Cardiac atrium fibroblast (primary cell): ENCODE data around the genes OR2D2, OVCH2, RIC3 and SCUBE2.

GRCh38 chr11:6892281-6892883, at the start of gene OR2D2:
OR2D2 (minus strand) TSS chr11:6892500.
- RAMPAGE, long total RNA: no peak

DNA sequence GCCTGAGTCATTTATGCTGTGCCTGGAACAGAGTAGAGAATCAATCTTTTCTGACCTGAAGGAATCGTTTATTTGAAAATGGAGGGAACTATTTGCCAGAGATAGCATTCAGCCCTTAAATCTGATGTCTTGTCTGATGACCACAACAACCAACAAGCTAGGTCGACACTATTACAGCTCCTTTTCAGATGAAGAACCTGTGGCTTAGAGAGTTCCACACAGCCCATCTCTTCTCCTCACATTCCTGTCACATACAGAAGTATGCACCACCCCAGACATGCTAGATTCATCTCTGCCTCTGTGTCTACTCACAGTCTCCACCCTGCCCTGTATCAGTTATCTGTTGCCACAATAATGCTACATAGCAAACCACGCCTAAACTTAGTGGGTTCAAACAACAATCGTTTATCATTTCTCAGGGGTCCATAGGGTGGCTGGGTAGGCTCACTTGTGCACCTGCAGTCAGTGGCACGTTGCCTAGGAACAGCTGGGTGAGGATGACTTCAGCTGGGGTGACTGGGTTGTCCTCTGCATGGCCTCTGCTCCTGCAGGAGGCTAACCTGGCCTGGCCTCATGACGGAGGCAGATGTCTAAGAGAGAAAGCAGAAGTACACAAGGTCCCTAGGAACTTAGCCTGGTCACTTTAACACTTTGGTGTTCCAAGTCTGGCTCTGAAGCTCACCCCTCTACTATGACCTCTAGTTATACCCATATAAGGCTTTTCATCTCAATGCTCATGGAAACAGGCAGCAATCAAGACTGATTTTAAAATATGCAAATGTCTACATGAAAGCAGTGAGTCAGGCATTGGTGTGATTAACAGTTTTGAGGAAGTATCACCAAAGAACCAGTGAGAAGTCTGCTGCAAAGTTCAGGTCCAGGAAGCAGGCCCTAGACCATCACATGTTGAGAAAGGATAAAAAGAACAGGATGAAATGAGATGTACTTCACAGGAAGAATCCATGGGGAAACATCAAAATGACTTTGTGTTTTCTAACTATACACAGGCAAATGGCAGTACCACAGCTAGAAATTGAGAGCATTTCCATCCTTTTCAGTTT, 10.7 kb downstream of the OLFML1 start:
- RAMPAGE, long total RNA: no peak

DNA sequence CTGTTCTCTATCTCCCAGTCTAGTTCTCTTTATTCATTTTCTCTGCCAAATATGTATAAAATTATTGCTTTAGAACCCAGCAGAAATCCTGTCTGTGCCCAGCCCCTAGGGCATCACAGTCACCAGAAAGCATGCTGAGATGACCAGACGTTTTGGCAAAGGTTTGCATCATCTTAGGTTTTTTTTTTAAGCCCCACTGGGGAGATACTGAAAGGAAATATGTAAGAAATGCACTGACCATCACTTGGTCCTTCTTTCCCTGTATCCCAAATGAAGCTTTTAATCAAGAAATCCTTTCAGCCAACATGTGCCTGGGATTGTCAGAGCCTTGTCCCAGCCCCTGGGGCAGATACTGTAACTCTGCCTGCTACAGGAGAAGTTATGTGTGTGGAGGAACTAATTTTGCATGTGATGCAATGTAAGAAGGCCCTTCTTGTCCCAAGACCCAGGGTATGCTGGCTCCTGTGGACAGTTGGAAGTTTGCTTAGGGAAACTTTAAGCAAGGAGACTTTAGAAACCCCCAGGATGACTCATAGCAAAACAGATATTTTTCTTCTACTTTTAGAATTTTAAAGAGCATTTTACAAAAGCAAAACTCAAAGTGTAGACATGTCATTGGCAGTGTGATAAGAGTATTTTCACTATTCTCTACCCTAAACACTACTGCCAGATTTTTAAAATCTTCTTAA, 65.6 kb downstream of the PPFIBP2 start:
- RAMPAGE, long total RNA: no peak

- RAMPAGE, long total RNA: no peak
These were observed 68.8 kb downstream of the PPFIBP2 start for GRCh38 chr11:7582177-7583357.

DNA sequence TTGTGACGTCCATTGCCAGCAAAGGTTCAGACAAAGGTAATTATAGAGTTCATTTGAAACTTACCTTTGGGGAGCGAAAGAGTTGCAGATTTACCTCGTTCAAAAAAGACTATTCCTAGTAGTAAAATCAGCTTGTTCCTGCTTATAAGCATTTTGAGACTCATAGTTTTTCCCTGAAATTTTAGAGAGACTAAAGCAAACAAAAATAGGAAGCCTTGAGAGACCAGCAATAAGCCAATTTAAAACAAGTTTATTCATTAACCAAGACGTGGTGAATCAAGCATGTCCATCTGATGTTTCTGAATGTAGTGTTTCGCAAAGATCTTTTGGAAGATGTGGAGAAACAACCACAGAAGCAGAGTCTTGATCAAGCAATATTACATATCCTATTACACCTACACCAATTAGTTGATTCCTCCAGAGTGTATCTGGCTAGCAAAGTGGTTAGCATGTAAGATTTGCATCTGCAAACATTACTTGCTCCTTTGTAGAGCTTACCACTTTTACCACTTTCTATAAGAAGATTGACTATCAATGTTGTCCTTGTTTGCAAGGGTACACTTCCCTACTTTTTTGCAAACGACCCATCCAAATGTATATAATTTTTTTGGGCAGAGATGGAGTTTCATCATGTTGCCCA, at the start of gene OVCH2:
Gene OVCH2 (minus strand): TSS at position 235 of the 640 bp plus-strand sequence.
- RAMPAGE, long total RNA: no peak

DNA sequence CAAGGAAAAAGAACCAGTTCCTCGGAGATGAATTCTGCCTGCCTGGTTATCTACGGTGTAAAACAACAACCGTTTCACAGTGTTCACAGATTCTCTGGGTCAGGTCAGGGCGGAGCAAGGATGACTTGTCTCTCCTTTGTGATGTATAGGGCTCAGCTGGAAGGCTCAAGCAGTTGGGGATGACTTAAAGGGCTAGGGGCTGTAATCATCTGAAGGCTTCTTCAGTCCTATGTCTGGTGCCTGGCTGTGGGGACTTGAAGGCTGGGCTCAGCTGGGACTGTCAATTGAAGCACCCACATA, 29.2 kb downstream of the EIF3F start:
- RAMPAGE, long total RNA: no peak

- RAMPAGE, long total RNA: no peak
These were observed at the start of gene RIC3 for GRCh38 chr11:8168127-8169458. RIC3 (minus strand) TSS chr11:8169025.

- RAMPAGE, long total RNA: no peak
These were observed 47.1 kb upstream of the LMO1 start for GRCh38 chr11:8310724-8311276.

- RAMPAGE, long total RNA: no peak
These were observed 72.7 kb upstream of the LMO1 start for GRCh38 chr11:8336280-8336788.

GRCh38 chr11:8364958-8365174, 101.2 kb upstream of the LMO1 start:
- RAMPAGE, long total RNA: no peak

GRCh38 chr11:8384027-8384732, 120.5 kb upstream of the LMO1 start:
- RAMPAGE, long total RNA: no peak

DNA sequence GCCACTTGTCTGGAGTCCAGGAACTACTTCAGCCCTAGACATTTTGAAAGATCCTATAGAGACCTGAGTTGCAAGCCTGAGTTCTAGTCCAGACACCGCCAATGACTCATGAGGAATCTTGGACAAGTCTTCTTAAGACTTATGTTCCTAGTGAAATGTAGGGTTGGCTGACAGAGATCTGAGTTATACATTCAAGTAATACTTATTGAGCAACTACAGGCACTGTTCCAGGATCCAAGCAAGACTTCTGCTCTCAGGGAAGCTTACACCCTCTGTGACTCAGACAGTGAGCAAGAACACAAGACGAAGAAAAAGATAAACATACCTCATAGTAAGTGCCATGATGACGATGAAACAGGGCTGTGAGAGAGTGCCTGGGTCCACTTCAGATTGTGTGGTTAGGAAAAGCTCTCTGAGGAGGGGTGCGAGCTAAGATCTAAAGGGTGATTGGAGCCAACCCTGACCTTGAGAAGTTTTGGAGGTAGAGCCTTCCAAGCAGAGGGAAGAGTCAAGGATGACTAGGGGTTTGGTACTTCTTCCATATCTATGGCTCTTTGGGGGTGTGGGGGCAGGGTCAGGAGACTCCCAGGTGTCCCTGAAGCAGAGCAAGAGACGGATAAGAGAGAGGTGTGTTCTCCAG, 10.3 kb upstream of the STK33 start:
- RAMPAGE, long total RNA: no peak

DNA sequence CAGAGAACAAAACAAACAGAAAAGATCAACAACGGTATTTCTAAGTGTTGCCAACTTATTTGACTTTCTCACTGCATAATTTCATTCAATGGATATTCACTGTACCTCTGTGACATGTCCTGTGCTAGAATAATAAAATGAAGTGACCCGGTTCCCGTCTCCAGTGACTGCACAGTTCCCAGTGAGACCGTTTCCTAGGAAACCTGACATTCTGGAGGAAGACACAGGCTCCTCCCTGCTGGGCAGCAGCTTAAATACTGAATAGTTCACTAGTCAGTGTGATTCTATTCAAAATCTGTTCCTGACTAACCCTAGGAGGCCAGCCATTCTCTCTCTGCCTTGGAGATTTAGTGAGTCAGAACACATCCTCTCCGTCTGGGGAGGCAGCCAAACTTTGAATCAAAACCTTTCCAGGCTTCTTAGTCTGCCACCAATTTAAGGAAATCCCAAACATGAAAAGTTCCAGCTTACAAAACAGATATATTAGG, 11.3 kb downstream of the TRIM66 start:
- RAMPAGE, long total RNA: no peak

GRCh38 chr11:8694791-8695300, 12.3 kb downstream of the RPL27A start:
- RAMPAGE, long total RNA: no peak

GRCh38 chr11:8699522-8700329, 17.1 kb downstream of the RPL27A start:
- RAMPAGE, long total RNA: no peak

DNA sequence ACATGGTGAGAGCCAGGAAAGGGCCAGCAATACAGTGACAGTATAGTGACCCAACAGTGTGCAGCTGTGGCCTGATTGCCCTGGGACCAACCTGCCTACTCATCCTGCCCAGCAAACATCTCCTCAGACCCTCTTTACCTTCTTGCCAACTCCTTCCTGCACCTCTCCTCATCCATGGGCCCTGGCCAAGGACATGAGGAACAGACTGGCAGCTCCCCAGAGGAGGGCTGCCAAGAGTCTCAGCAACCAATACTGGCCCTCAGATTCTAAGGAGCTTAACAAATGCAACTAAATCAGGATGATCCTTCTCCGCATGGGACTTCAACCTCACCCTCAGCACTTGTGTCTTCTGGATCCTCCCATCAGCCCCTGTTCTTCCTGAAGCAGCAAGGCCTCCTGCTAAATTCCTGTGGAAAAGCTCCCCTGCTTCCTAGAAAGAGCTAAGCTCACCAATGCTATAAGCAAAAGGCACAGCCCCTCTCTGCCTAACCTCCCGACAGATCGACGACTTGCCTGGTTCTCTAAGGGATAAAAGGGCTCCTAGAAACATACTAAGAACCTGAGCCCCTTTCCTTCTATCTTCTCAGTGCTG, 50.7 kb downstream of the DENND2B start:
- RAMPAGE, long total RNA: no peak

DNA sequence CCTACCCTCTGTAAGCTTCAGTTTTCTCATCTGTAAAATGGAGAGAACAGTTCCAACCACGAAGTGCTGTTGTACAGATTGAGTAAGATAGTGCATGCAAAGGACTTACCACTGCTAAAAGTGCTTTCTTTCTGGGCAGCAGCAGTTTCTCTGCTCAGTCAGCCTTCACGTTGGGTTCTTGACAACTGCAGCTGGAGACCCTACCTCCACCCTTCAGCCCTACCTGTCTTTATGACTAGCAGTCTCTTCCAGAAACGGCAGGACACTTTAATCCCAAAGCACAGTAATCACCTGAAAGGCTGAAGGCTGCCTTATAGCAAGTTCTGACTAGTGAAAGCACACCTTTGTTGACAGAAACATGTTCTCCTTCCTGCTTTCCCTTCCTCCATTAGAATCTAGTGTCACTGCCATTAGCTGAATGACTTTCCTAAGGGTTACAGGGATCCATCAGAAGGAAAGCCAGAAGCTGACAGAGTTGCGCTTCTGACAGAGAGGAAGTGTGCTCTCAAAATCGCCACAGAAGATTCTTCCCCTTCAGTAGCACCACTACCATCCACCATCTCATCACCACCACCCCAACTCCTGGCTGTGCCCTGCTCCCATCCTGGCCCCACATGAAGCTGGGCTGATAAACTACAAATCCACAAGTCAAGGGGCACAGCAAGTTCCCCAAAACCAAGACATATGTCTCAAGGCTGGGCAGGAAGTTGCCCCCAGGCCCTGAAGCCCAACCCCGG, 36.3 kb downstream of the DENND2B start:
- RAMPAGE, long total RNA: no peak

DNA sequence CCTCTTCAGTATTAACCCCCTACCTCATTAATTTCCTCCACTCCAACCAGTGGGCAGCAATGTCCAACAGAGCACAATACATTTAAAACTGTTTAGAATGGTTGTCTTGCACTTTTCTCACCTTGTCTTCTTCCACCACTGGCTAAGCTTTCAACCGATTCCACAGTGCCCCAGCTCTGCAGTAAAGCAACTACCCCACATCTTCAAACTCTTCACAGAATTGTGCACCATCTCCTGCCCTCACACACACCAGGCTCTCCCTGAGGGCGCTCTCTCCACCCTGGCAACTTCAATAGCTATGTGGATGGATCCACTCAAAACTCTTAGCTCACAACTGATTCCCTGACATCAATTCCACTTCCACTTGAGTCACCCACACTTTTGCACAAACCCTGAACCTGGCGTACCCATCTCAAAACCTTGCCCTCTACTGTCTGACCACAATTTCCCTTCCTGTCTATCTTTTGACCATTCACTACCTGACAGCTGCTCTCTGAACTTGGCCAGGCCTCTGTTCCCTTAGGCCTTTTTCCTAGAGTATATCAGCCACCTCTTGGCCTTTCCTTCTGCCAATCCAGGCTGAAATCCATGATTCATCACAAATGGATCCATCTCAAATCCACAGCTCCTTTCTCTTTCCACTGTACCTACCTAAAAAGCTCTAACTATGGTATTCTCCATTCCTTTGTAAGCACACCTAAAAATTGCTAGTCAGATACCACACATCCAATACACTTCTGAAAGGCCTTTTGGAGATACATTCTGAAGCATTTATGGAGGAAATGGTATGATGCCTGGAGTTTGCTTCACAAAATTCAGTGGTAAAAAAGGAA, 21.9 kb downstream of the DENND2B start:
- RAMPAGE, long total RNA: no peak

GRCh38 chr11:9088871-9089528, 2.4 kb downstream of the SCUBE2 start:
- RAMPAGE, long total RNA: no peak

- RAMPAGE, long total RNA: no peak
These were observed at the start of gene SCUBE2 for GRCh38 chr11:9090609-9092069. SCUBE2 (minus strand) TSS chr11:9091599.